Peripheral blood mononuclear cell (primary cell): ENCODE data around the gene OR8B12.

- PRO-cap, 8 experiments = no peak in any of the 8 experiments
These were observed 186.1 kb downstream of the BLID start for GRCh38 chr11:121929559-121930674.

DNA sequence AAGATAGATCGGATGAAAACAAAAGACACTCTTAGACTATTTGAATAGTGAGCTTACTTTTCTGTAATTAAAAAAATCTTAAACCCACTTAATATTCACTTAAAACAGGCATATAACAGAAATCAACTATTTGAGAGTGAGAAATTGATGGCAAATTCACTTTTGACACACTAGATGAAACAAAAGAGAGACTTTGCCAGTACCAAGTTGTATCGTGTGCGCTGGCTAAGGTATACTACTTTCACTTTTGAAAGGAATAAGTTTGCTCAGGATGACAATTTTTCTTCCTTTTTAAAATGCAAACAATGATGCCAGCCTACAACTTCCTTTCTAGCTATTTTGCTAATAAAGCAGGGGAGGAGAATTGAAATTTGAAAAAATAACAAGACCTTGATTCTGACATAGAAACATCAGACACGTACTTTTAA lies 41.5 kb upstream of the BLID start:
- PRO-cap, 8 experiments = no peak in any of the 8 experiments

DNA sequence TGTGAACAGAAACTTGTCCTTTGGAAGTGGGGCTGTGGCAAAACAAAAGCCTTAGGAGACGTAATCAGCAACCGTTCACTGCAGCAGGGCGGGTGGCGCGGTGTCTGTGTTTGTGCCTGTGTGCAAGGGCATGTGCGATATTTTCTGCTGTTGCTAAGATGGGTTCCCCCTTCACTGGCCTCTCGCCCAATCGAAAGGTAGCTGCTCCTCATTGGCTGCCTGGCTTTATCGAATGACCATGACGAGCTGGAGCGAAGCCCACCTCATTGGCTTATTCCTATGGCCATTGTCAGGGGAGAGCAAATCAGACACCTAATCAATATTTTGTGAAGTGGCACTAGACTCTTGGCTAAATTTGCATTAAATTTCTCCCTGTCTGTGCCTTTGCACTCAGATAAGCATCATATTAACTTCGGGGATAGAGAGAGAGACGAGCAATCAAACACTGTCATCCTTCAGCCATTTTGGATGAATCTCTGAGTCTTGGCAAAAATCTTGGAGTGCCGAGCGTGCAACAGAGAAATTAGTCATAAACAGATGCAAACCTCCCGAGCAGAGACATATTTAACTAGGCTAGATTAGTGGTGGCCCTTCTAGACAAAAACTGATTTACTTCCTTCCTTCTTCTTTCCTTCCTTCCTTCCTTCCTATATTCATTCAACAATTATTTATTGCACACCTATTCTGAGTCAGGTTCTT lies 114.2 kb upstream of the BLID start:
- PRO-cap, 8 experiments = no peak in any of the 8 experiments

DNA sequence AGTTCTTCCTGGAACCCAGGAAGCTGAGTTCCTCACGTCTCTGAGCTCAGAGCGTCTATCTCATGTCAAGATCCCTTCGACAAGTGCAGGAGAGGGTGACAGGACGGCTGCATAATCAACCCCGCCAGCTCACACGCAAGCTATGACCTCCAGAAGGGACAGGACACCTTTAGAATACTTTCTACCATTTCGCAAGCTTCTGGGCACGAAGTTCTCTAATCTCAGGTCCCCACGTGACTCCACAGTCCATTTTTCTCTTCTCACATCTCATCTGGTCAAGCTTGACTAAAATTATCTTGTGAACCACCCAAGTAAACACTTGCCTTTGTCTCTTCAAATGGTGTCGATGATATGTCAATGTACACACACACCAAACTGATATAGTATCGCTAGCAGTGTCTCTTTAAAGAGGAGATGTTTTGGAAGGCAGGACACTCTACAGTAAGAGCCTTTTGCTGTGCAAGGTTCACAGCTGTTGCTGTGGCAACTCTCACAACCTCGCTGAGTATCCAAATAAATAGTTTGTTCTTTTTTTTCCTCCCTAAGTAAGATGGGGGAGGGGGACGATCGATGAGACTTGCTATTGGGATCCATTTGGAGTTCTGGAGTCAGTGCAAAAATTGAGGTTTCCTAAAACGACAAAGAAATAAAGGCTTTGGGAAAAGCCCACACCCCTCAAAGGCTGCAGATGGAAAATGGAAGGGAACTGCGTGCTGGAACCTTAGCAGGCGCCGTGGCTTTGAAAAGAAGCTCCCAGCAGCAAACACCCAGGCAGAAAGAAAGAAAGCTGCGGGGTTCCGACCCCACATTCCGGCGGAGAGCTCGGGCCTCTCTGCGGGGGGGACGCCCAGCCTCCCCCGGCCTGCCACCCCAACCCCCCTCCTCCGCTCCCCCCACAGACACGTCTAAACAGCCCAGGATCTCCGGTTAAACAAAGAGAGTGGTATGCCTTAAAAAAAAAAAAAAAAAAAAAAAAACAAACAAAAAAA lies 215.4 kb upstream of the UBASH3B start:
- PRO-cap, 8 experiments = no peak in any of the 8 experiments

- PRO-cap, 8 experiments = no peak in any of the 8 experiments
These were observed 150.1 kb upstream of the UBASH3B start for GRCh38 chr11:122505273-122505881.

DNA sequence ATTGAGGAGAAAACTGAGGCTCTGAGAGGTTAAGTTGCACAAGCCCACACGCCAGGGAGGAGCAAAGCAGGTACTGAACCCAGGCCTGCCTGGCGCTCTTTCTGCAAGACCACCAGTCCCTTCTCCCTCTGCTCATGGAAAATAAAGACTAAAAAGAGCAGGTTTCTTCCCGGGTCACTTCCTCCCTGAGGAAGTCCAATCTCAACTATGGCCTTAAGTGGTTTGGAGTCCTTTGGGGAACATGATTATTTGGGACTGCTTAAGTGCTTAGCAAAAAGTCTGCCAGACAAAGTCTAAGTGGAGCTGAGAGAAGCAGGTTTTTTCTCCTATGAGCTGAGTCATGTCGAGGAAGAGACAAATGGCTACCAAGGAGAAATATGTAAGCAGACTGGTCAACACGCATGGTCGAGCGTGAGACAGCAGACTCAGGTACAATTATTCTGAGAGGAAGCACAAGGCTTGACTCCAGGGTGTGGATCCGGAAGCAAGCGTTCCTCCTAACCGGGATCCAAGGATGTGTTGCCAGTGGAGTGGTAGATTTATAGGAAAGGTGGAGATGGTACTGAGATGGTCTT lies 30.5 kb downstream of the UBASH3B start:
- PRO-cap, 8 experiments = no peak in any of the 8 experiments

DNA sequence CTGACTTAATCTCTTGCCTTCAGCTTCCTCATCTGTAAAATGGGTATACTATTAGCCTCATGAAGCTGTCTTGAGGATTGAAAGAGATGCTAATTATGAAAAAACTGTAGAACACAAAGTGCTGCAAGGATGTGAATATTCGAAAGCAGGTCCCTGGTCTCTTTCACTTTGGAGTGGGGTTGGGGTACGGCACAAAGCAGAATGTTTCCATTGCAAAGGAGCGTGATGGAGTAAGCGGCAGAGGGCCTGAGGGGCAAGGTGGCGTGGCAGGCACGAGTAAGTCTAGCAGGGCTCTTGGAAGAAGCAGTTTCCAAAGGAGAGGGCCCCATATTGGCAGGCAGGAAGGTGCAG lies 88.0 kb downstream of the UBASH3B start:
- PRO-cap, 8 experiments = peak in 2 of 8 experiments; most common plus-strand start position 166 of the sequence (in 2)

GRCh38 chr11:122851375-122852030 lies 13.2 kb downstream of the CRTAM start:
- PRO-cap, 8 experiments = peak in 5 of 8 experiments; most common plus-strand start chr11:122851825 (in 5)

GRCh38 chr11:123072306-123072673 lies 10.4 kb upstream of the HSPA8 start:
- PRO-cap, 8 experiments = no peak in any of the 8 experiments

- PRO-cap, 8 experiments = no peak in any of the 8 experiments
These were observed 48.3 kb downstream of the CLMP start for GRCh38 chr11:123146756-123147226.

- PRO-cap, 8 experiments = no peak in any of the 8 experiments
These were observed 38.3 kb upstream of the CLMP start for GRCh38 chr11:123233225-123233813.

GRCh38 chr11:123301387-123301655 lies 106.3 kb upstream of the CLMP start:
- PRO-cap, 8 experiments = peak in 1 of 8 experiments; most common plus-strand start chr11:123301505 (in 1)

GRCh38 chr11:123472271-123473004 lies 42.4 kb downstream of the GRAMD1B start:
- PRO-cap, 8 experiments = no peak in any of the 8 experiments

- PRO-cap, 8 experiments = no peak in any of the 8 experiments
These were observed 58.4 kb downstream of the GRAMD1B start for GRCh38 chr11:123488172-123489151.

GRCh38 chr11:123525464-123526096 lies 95.5 kb downstream of the GRAMD1B start:
- PRO-cap, 8 experiments = no peak in any of the 8 experiments

DNA sequence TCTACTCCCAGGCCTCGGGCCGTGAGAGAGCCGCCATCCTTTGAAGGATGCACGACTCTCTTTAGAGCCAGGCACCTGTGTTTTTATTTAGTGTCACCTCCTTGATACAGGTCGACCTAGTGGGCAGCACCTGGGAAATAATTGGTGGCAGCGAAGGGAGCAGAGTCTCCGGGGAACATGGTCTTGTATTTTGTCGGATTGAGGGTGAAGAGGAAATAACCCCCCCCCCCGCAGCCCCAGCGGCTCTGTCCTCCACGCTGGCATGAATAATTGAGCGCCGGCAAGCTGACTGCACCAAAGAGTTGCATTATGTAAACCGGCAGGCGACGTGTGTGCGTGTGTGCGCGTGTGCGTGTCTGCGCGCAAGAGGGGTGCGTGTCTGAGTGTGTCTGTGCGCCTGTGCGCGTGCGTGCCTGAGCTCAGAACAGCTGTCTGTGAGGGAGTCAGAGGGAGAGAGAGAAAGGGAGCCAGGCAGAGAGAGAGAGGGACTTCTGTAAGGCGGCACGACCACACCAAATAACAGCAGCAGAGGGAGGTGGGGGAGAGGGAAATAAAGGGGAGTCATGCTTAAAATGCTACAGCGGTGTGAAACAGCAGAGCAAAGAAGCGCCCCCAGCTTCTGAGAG lies 94.5 kb downstream of the SCN3B start:
- PRO-cap, 8 experiments = peak in 2 of 8 experiments; most common plus-strand start position 422 of the sequence (in 2); most common minus-strand start position 264 of the sequence (in 1)

GRCh38 chr11:123587536-123587976 lies 66.9 kb downstream of the SCN3B start:
- PRO-cap, 8 experiments = no peak in any of the 8 experiments

DNA sequence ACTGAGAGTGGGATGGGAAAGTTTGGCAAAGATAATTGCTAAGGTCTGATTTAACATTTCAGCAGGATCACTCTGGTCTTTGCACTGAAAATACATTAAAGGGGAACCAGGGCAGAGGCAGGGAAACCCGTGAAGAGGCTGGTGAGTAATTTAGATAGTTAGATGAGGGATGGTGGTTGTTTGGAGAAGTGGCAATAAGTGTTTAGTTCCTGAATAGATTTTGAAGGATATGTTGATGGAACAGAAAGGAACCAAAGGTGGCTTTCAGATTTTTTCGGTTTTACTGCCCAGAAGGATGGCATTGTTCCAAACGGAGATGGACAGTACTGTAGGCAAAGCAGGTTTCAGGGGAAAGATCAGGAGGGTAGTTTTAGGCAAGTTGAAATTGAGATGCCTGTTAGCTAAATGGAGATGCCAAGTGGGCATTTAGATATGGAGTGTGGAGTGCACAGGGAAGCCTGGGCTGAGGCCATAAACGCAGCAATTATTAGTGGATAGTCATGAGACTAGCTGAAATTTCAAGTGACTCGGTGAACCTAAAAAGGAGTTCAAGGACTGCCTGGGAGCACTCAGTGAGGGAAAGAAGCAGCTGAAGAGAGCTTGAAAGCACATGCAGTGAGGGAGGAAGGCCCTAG lies 50.6 kb downstream of the SCN3B start:
- PRO-cap, 8 experiments = no peak in any of the 8 experiments

GRCh38 chr11:123797100-123797973 lies 8.8 kb downstream of the OR6M1 start:
- PRO-cap, 8 experiments = no peak in any of the 8 experiments

DNA sequence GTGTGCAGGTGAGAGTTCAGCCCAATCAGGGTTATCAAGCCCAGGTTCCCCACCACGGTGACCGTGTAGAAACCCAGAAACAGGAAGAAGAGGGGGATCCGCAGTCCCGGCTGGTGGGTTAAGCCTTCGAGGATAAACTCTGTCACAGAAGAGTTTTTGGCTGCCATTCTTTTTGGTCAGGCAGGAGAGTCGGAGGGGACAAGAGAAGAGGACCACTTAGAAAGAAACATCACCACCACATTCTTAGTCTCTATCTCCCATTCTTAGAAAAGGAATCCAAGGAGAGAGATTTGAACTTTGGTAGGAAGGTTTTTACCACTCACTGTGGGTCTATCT lies at the start of gene OR8B12:
OR8B12 (minus strand) TSS at position 167 of the 336 bp plus-strand sequence.
- PRO-cap, 8 experiments = no peak in any of the 8 experiments